ENCODE measurements around a stretch of chr1.

DNA sequence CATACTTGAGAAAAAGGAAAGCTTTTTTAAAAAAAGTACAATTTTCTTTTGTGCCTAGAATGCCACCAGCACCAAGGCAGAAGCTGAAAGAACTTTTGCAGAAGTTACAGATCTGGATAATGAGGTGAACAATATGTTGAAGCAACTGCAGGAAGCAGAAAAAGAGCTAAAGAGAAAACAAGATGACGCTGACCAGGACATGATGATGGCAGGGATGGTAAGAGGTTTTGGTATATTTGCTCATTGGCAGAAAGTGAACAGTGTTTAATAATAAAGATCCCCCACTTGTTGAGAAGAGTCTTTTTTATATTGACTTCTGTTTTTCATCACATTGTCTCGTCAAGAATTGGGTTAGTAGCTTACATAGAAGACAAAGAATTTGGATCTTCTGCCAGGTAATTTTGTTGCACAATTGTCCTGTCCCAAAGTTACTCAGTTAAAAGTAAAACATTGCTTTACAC lies 48.4 kb upstream of the LAMC2 start:
- RRBS = no CpG with 5 or more reads among the region's 2 CpGs

DNA sequence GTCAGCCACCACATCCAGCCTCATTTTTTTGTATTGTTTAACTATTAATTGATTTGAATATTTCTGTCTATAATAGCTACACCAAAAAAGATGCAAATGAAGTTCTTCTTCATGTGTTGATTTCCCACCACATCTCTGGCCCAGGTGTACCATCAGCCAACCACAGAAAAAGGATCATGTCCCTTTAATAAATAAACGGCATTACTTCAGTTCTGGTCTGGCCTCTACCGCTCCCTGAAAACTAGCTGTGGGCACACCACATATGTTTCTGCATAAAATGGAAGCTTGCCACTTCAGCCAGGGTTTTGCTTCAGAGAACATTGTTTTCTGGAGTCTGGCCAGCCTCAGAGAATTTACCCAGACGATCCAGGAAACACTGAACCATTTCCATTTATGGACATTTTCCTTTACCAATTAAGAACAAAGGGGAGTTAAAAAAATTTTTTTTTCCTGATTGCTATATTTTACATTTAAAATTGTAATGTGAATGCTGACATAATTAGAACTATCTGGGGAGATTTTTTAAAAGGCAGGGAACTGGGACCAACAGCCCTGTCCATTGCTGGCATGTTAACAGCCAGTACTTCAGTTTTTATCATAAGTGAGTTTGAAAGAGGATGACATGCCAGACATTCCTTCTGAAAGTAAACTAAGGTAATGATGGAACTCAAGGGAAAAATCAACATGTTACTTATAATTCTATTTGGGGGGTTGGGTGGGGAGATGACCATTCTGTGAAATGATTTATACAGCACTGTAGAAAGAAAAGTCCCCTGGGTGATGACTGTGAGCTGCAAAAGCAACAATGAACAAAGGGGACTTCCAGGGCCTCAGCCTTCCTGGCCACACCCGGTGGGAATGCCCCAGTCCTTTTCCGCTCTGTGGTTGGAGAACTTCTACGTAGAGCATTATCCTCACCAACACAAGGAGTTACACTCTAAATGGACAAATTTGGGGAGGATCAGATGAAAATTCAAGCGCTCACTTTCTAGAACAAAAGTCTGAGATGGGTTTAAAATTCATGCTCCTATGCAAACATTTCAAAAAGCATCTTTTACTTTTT lies 5.6 kb upstream of the LAMC2 start:
- RRBS = no CpG with 5 or more reads among the region's 7 CpGs

GRCh38 chr1:183218870-183219611 lies 33.0 kb downstream of the LAMC2 start:
- RRBS = no CpG with 5 or more reads among the region's 7 CpGs

DNA sequence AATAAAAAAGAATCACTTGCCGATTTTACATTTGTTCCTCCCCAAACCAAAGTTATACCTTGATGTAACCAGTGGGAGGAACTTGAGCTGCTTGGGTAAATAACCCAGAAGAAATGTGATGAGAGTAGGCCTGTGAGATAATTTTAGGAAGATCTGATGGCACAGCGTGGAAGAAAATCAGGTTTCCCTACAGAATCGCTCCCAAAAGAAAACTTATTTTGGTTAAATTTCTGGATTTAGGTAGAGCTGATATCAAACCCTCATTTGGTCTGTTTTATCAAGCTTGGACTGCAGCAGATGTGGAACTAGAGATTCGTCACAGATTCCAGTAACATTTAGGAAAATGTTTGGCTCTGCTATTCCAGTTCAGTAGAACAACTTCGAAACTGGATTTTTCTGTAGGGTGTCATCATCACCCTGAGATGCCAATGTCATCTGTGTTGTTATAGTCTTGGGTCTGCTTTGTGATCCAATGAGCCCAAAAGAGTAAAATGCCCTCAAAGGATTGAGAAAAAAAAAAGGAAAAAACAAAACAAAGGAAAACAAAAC lies 55.3 kb downstream of the LAMC2 start:
- RRBS = no CpG with 5 or more reads among the region's 5 CpGs

- RRBS = no CpG with 5 or more reads among the region's 4 CpGs
Observed at GRCh38 chr1:183272562-183272875, 86.5 kb downstream of the LAMC2 start.

GRCh38 chr1:183553704-183554118 lies 36.5 kb downstream of the NCF2 start:
- RRBS = no CpG with 5 or more reads among the region's 3 CpGs

GRCh38 chr1:183604176-183604847 lies 14.1 kb upstream of the NCF2 start:
- RRBS = no CpG with 5 or more reads among the region's 9 CpGs

- RRBS = 5% methylated on average over 2 of the region's 4 CpGs
Observed at GRCh38 chr1:183609154-183609660, 18.9 kb upstream of the NCF2 start.

DNA sequence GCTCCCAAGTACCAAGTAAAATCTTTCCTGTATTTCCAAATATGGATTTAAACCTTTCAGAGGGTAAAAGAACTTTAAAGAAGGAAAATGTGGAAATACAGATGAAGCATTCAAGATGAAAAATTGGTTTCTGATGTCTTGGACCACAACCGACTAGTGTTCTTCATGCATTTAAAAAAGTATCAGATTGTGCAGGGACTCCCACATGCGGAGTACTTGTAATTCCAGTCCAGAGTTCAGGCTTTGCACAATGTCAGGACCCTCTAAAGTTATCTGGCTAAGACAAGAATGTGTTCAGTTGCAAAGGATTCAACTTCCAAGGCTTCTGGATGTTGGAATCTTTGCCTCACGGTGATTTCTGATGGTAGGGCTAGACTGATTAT lies 66.7 kb downstream of the RGL1 start:
- RRBS = no CpG with 5 or more reads among the region's 3 CpGs

DNA sequence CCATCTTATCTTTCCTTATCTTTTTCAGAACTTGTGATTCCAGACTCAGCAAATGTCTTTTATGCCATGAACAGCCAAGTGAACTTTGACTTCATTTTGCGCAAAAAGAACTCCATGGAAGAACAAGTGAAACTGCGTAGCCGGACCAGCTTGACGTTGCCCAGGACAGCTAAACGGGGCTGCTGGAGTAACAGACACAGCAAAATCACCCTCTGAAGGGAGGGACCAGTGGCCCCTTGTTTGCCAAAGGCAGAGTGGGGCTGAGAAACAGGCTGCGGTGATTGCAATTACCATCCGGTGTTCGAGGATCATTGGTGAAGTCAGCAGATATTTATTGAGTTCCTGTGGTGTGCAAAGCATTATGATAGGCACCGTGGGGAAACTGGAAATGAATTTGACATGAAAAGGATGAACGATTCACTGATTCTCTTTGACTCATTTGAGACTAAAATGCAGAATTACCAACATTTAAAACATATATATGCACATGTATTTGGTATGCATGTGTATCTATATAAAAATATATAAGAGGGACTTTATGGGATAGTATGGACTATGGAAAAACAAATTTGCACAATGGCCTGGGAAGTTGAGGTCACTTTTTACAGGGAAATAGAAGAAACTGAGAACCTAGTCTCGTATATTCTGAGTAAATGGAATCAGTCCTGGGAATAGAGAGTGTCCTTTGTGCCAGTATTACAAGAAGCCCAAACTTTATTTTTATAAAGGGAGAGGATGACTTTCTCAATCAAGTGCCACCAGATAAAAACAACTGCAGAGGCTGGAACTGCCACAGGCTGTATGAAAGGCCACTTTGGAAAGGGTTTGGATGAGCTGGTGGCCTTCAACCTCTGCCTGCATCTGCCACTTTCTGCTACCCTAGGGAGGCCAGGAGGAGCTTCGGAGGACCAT lies 111.2 kb downstream of the COLGALT2 start:
- RRBS = no CpG with 5 or more reads among the region's 12 CpGs

DNA sequence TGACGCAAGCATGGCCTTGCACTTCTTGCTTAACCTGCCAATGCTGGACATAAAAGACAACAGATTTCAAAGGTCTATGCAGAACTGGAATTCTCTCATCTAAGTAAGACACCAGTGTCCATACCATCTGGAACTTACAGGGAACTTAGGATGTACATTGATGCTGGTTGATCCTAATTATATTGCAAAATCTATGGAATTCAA lies 2.6 kb downstream of the COLGALT2 start:
- RRBS = no CpG with 5 or more reads among the region's 1 CpG

- RRBS = no CpG with 5 or more reads among the region's 14 CpGs
Observed at GRCh38 chr1:184153036-184153691, 101.6 kb downstream of the TSEN15 start.

DNA sequence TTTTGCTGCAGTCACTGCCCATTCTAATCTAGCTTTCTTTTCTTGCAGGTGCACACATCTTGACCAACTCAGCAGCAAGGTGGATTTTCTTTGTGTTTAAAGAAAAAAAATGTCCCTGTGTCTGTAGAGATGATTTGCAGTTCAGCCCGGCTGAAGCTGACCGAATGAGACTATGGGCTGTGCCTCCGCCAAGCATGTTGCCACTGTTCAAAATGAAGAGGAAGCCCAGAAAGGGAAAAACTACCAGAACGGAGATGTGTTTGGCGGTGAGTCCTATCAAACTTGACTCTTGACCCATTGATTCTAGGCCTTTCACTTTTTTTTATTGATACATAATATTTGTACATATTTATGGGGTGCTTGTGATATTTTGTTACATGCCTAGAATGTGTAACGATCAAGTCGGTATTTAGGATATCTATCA lies 90.5 kb downstream of the C1orf21 start:
- RRBS = no CpG with 5 or more reads among the region's 7 CpGs

- RRBS = no CpG with 5 or more reads among the region's 9 CpGs
Observed at GRCh38 chr1:184635194-184636032, 119.2 kb downstream of the EDEM3 start.

GRCh38 chr1:184795279-184795691 lies 40.6 kb upstream of the EDEM3 start:
- RRBS = no CpG with 5 or more reads among the region's 12 CpGs

GRCh38 chr1:184958785-184959446 lies 15.4 kb downstream of the NIBAN1 start:
- RRBS = no CpG with 5 or more reads among the region's 5 CpGs

GRCh38 chr1:184959699-184959943 lies 14.7 kb downstream of the NIBAN1 start:
- RRBS = no CpG with 5 or more reads among the region's 1 CpG

DNA sequence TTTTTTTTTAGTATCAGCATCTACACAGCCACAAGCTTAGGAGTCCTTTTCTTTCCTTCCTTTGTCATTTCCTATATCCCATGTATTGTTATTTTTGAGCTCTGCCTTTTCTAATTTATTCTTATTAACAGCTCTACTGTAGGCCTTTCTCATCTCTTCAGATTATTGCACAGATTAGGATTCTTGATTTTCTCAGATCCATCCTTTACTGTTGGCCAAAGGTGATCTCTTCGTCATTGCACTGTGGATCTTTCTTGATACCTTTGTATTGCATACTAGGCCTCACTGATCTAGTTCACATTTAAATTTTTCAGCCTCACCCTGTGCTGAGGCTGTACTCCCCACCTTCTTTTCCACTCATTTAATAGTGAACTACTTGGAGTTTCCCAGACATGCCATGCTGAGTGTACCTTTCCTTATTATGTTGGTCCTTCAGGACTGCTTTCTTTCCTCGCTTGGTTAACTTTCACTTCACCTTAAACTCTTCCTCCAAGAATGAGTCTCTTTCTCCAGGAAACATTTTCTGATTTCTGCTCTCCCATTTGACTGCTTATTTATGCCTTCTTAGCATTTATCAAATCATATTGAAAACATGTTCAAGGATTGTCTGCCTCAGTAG lies 20.7 kb downstream of the RNF2 start:
- RRBS = no CpG with 5 or more reads among the region's 2 CpGs

DNA sequence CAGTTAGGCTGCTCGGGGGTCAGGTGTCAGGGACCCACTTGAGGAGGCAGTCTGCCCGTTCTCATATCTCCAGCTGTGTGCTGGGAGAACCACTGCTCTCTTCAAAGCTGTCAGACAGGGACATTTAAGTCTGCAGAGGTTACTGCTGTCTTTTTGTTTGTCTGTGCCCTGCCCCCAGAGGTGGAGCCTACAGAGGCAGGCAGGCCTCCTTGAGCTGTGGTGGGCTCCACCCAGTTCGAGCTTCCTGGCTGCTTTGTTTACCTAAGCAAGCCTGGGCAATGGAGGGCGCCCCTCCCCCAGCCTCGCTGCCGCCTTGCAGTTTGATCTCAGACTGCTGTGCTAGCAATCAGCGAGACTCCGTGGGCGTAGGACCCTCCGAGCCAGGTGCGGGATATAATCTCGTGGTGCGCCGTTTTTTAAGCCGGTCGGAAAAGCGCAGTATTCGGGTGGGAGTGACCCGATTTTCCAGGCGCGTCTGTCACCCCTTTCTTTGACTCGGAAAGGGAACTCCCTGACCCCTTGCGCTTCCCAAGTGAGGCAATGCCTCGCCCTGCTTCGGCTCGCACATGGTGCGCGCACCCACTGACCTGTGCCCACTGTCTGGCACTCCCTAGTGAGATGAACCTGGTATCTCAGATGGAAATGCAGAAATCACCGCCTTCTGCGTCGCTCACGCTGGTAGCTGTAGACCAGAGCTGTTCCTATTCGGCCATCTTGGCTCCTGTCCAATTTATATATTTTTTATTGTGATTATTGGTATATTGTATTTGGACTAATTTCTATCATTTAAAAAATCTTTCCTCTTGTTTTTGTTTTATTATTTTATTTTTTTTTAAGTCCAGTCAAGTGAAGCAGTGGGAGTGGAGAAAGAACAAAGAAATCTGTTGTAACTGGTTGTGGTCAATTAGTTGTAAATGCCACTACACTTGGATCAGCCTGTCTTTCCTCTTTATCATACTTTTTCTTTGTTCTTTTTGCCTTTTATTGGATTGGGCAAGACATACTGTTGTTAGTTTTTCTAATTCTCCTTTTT lies 59.6 kb downstream of the IVNS1ABP start:
- RRBS = no CpG with 5 or more reads among the region's 33 CpGs

DNA sequence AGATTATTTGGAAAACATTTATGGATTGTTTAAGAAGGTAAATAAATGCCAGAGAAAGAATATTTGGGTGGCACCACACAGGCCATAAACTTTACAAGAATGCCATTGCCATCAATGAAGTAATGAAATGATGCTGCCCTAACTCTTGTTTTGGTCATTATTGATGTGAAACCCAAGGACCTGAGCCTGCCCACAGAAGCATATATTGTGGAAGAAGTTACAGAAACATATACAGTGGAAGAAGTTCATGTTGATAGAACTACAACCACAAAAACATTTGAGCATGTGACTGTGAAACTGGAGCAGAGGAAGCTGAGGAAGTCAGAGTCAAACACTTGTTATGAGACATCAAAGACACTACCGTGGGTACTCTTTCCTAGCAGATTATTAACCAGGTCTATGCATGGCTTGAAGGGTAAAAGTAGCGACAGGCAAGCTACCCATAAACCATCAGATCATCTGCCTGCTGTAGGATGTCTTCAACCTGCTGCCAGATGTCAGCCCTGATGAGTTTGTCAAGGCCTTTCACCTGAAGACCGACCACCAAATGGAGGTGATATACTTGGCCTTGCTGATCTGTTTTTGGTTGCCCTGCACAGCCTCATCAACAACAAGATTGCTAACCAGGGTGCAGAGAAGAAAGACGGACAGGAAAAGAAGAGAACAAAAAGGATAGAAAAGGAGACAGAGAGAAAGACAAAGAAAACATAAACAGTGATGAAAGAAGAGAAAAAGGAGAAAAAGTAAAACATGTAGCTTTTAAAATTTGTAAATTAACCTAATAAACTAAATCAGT lies 35.8 kb downstream of the IVNS1ABP start:
- RRBS = no CpG with 5 or more reads among the region's 4 CpGs

Measured in cardiac fibroblast (primary cell).